Diencephalon (tissue), 2 donors: ENCODE measurements around a stretch of chr4.

- RAMPAGE, long total RNA = no peak
These were observed 387 bp downstream of the TLR1 start for GRCh38 chr4:38804114-38804694.

- RAMPAGE, long total RNA = no peak
These were observed 742 bp upstream of the WDR19 start for GRCh38 chr4:39181703-39181871.

- RAMPAGE, long total RNA = no peak
These were observed 41.2 kb downstream of the RFC1 start for GRCh38 chr4:39324864-39325393.

DNA sequence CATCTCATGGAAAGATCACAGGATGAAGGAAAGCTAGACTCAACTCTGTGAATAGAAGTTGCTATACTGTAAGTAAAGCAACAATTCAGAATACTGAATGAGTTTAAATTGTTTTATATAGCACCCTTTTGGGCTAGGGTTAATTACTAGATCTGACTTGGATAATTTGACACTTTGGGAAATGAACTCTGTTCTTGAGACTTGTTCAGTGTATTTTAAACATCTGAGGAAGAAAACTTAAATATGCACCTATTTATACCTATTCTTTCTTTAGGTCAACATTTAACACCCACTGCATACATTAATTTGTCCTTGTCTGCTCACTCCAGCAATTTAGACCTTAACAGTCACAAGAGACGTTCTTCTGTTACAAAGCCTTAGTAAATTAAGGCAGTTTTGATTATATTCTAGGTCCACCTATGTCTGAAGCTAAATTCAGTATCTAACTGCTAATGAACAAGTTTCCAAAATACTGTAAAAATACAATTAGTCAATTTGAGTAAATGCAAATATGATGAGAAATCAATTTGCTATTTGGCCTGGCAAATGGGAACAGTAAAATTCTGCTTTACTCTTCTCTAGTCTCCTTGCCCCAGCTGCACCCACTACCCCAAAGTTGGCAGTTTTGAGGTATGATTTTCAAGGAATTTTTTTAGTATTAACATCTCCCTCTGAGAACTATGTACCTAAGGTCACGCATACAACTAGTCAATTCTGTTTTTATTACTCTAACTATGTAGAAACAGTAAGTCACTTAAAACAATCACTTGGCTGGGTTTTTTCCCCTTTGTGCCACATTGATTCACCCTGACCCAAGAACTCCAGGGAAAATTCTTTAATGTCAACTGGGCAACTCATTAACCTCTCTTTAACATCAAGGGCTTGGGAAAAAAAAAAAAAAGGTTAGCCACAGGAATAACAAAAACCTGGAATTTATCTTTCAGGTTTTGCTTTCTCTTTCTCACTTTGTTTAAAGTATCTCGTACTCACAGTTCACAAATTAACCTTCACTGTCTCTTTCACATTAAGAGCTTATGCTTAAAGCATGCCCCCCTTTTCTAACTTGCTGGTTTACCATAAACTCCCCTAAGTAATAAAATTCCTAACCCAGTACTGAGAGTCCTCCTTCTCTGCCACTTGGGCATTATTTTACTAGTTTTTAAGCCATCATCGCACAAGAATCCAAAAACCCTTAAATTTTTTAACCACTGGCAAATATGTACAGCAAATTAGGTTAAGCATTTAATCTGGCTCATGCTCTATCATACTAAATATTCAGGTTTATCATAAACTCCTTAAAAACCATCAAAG lies 8.3 kb downstream of the RPL9 start:
- RAMPAGE, long total RNA = no peak

DNA sequence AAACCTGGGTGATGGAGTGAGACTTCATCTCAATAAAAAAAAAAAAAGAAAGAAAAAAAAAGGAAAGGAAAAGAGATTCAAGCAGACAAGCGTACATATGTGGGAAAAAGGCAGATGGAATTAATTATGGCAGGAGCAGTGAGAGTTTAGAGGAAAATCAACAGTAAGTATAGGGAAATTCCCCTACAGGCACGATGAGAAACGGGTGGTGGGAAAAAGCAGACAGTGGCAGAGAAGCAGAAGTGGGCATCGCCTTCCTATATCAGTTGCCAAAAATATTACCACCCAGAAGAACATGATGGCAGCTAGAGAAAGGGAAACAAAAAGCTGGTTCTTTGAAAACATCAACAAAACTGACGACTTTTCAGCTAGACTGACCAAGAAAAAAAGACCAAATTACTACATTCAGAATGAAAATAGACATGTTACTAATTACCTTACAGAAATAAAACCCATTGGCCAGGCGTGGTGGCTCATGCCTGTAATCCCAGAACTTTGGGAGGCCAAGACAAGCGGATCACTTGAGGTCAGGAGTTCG lies 31.5 kb downstream of the PDS5A start:
- RAMPAGE, long total RNA = no peak

- RAMPAGE, long total RNA = no peak
These were observed 790 bp downstream of the N4BP2 start for GRCh38 chr4:40057105-40058175.

DNA sequence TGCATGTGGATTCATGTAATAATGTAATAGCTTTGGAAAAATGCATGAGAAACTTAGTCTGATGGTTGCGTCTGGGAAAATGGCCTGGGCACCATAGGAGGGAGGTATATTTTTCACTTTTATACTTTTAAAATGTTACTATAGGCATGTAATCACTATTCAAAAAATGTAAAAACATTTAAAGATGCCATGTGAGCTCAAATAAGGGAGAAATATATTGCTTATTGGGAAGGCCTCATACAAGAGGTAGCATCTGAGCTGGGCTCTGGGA lies 22.6 kb downstream of the RHOH start:
- RAMPAGE, long total RNA = no peak

GRCh38 chr4:40270651-40271108 lies 64.5 kb upstream of the CHRNA9 start:
- RAMPAGE, long total RNA = no peak

- RAMPAGE, long total RNA = no peak
These were observed 13.5 kb upstream of the CHRNA9 start for GRCh38 chr4:40321457-40322151.

- RAMPAGE, long total RNA = no peak
These were observed 84.5 kb downstream of the CHRNA9 start for GRCh38 chr4:40419525-40420124.

DNA sequence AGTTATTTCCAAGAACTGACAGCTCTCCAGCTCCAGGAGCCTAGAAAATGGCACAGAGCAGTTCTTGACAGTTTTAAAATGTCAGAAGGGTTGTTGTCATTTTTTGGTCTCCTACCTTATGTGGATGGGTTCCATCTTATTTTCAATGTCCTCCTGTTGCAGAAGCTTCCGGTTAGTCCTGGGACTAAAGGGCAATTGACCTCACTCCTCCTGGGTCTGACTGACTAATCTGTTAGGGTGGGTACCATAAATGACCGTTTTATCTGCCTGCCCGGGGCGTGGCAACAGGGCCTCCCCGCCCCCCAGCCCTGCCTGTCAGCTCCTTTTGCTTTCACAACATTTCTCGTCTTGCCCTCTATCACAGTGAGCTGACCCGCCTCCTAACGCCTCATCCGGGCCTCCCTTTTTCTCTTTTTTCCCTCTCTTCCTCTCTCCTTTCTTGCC lies 113.9 kb downstream of the RBM47 start:
- RAMPAGE, long total RNA = no peak

- RAMPAGE, long total RNA = no peak
These were observed 3.5 kb downstream of the RBM47 start for GRCh38 chr4:40625732-40626908.

GRCh38 chr4:40630379-40631096 lies 874 bp upstream of the RBM47 start:
- RAMPAGE, long total RNA = no peak

GRCh38 chr4:40809616-40809982 lies 59.8 kb downstream of the NSUN7 start:
- RAMPAGE, long total RNA = no peak

DNA sequence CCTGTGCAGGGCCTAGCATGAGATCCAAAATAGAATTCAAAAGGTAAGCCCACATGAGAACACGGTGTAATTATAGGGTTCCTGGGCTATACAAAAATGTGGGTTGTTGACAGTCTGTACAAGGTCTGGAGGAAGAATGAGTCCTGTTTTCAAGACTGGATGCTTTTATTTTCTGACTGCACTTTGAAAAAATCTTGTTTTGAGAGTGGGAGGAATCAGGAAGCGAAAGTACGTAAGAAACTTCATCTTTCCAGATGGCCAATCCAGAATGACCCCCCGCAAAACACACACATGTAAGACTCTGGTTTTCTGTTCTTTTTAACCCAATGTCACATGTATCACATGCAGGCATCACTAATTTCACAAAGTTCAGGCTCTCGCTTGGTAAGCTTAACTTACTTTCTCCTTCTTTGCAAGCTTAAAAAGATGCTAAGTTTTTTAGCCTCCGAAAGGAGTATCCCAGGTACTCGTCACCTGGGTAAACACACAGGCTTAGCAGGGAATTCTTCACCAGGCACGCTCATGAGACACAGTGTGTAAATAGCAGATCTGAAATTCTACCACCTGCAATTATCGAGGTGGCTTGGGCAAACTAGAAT lies 90.5 kb downstream of the NSUN7 start:
- RAMPAGE, long total RNA = no peak

DNA sequence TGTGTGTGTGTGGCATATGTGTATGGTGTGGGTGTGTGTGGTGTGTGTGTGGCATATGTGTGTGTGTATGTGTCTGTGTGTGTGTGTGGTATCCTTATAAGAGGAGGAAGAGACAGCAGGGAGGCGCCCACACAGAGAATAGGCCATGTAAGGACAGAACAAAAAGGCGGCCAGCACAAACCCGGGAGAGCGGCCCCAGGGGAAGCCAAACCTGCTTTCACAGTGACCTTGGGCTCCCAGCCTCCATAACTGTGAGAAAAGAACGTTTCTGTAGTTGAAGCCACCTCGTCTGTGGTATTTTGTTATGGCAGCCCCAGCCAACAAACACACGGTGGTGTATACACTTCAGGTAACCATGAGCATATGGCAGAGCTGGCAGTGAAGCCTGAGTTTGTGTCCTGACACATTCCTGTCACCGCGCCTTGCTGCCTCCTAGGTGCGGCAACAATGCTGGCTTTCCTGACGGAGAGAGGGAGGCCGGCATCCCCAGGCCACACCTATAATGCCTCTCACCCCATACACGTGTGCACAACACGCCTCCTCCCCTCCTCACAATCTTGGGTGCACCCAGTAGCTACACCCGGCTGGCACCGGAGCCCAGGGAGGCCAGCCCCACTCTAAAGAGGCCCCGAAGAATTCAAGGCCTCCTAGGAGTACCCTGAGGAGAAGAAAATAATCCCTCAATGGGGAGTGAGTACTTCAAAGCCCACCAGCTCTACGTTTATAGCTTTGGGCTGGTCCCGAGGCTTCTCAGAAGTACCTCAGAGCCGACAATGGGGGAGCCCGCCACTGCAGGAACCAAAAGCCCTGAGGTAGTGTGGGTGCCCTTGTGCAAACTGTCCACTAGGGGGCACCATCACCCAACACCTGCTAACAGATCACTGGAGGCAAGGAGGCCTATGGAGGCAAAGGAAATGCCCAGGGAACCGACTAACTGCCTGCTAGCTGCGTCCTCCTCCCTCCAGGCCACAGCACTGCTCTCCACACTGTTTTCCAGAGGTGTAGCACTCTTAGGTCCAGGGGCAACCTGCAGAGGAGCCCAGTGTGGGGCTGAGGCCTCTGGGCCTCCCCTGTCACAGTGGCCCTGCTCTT lies 158.6 kb downstream of the NSUN7 start:
- RAMPAGE, long total RNA = no peak

- RAMPAGE, long total RNA = no peak
These were observed 213.4 kb downstream of the NSUN7 start for GRCh38 chr4:40963260-40963490.

GRCh38 chr4:41049069-41049766 lies 165.1 kb downstream of the APBB2 start:
- RAMPAGE, long total RNA = no peak

DNA sequence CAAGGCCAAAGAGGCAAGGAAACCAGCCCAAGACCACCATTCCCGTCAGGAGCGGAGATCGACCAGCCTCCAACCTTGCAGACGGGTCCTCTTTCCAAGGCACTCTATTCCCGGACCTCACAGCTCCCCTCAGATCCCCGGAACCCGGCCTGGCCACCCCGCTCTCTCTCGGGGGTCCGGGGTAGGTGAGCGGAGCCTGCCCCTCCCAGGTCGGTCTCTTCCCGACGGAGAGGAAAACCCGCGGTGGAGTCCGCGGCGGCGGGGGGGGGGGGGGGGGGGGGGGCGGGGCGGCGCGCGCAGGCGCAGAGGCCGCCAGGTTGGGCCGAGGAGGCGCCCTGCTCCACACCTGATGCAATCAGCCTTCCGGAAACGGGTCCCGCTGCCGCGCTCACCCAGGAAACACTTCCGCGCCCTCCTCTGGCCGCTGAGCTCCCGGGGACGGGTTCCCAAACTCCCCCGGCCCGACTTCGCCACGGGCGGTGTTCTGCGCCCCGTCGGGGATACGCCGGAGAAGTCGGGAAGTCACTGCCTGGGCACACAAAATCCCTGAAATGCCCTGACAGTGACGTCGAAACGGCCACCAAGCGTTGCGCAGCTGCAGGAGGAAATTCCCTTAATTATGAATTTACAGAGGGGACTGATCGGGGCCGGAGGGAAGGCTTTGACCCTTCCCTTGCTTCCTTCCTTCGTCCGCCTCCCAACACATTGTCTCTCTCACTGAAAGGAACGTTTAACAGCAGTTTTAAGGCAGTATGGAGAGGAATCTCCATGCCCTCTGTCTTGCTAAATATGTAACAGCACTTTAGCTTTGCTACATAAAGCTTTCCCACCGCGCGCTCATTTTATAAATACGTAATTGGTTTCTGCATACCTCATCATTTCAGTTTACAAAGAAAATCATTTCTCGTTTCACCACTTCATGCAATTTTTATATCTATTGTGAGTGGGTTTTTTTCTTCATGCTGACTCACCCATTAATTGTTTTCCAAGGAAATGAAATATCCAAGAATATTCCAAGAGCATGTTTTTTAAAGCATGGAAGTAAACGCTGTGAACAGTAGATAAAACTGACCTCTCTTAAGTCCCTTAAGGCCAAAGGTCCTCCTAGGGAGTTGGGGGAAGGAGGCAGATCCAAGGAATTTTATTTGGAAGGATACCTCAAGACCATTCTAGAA lies 2.2 kb upstream of the APBB2 start:
- RAMPAGE, long total RNA = no peak

DNA sequence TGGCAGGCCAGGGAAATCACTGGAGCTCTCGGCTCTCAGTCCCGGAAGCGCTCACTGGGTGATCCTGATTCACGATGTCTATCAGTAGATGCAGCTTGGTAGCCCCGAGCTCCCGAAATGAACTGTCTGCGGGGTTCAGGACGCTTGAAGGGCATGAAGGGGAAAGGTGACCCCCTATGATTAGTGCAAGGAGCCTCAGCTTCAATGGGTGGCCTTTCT lies 104.8 kb downstream of the UCHL1 start:
- RAMPAGE, long total RNA = no peak